Caco-2 (cell line): ENCODE data around the genes ACCSL, ACCS and CD82.

- PRO-cap, result no peak
- RRBS, result no CpG with 5 or more reads among the region's 8 CpGs
These were observed 123.9 kb upstream of the HSD17B12 start for GRCh38 chr11:43556484-43557199.

- PRO-cap, result no peak
- RRBS, result no CpG with 5 or more reads among the region's 4 CpGs
These were observed 35.9 kb upstream of the HSD17B12 start for GRCh38 chr11:43644704-43645049.

- PRO-cap, result no peak
- RRBS, result no CpG with 5 or more reads among the region's 4 CpGs
These were observed 55.6 kb downstream of the HSD17B12 start for GRCh38 chr11:43736058-43736695.

DNA sequence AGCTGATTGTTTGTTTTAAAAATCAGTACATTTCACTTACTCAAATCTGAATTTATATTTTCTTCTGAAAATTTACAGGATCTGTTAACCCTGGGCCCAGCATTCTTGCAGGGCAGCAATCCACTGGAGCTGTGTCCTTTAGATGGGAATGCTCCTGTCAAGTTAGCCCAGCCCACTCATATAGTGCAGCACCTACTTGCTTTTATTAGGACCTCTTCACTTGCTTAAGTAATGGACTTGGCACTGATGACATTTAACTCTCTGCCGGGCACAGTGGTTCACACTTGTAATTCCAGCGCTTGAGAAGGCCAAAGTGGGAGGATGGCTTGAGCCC, 89.6 kb downstream of the HSD17B12 start:
- PRO-cap, result no peak
- RRBS, result no CpG with 5 or more reads among the region's 2 CpGs

GRCh38 chr11:43920205-43920329, 22.4 kb upstream of the C11orf96 start:
- PRO-cap, result no peak
- RRBS, result no CpG with 5 or more reads among the region's 4 CpGs

GRCh38 chr11:43937212-43937733, 5.2 kb upstream of the C11orf96 start:
- PRO-cap, result no peak
- RRBS, result no CpG with 5 or more reads among the region's 6 CpGs

DNA sequence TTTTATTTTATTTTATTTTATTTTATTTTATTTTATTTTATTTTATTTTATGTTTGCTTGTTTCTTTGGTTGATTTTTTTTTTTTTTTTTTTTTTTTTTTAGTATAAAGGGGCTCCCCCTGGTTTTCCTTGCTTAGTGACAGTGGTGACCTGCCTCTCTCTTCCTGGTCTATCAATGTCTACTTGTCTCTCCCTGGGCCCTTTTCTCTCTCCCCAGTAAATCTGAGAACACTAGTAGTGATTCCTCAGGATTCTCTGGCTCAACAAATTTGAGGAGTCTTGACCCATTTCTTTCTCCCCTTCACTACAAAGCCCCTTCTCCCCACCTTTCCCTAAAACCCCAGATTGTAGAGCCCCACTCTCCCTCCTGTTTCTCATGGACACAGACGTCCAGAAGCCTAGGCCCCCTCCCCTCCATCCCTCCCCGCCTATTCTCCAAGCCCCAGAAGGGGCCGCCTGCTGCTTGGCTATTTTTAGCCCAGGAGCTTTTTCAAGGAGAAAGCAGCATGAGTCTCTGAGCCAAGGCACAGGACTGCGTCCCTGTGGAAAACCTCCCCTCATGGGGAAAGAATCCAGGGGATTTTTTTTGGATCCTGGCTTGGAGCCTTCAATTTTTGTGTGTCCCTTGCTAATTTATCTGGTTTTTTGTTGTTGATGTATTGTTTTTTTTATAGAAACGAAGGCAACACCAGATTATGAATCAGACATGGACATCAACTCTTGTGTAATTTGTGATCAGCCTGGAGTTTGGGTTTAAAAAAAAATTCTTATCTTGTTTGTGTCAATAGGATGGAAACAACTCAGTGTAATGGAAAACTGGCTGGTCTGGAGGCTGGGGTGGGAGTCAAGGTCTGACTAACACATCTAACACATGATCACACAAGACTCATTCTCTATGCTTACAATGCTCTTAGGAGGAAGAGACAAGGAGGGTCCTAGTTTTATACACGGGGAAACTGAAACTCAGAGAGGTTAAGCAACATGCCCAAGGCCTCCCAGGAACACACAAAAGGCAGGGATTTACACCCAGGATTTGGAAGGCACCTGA, 17.5 kb upstream of the ACCSL start:
- PRO-cap, result no peak
- RRBS, result no CpG with 5 or more reads among the region's 6 CpGs

DNA sequence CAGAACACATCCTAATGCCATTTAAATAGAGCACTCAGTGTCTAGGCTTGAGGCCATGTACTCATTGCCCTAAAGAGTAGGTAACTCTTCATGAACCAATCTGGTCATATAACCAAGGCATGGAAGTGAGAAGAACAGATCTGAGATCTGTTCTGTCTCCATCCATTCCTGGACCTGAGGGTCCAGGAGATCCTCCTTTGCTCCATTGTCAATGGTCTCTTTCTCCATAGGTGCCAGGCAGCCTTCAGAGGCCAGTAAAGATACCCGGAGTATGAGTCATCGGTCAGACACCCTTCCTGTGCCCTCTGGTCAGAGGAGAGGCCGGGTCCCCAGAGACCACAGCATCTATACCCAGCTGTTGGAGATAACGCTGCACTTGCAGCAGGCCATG, at the start of gene ACCSL:
Gene ACCSL, plus strand, starts transcription at position 216 of the 391 bp plus-strand sequence.
- PRO-cap, result no peak
- RRBS, result 49% methylated on average over 3 of the region's 4 CpGs

DNA sequence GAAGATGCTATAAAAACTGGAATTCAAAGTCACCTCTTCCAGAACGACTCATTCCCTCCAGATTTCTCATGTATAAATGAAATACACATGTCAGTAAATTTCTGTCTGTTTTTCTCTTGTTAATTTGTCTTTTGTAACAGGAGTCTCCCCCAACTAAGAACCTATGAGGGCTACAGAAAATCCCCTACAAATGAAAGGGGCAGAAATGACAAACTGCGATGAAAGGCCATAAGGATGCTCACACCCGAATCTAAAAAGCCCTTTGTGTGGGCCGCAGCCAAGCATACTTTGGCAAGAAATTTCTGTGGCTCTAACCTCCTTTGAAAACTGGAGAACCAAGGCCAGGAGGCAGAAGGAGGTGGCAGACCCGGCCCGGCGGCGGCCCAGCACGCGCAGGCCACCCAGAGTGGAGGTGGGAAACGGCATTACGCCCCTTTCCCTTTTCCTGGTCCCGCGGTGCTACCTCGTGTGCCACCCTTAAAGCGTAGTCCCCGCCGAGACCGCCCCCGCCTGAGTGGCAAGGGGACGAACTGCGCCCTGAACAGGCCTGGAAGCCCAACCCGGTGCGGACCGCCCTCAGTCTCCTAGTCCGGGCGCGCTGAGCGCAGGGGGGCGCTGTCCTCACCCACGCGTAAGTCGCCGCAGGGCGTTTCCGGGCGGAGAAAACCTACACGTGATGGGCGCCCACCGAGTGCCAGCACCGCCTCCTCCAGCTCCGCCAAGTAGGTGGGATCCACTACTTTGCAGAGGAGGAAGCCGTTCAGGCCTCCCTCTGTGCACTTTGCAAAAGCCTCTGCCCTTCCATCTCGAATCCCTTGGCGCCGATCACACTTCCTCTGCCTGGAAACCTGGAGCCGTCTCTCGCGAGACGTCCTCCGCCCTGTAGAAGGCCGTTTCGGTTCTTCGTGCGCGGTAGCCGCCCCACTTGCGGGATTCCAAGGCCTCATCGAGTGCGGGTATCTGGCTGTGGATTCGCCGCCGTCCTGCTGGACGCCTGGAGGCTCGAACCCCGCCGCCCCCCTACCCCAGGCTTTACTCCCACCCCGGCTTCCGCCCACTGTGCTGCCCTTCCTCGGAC, at the start of gene ACCS:
Gene ACCS, plus strand, starts transcription at position 670 of the 1,078 bp plus-strand sequence.
- PRO-cap, result bidirectional peak, plus-strand start at position 725 of the sequence, minus-strand start at position 584 of the sequence; bidirectional peak, plus-strand start at position 885 of the sequence, minus-strand start at position 838 of the sequence
- RRBS, result 2% methylated on average over 11 of the region's 70 CpGs

DNA sequence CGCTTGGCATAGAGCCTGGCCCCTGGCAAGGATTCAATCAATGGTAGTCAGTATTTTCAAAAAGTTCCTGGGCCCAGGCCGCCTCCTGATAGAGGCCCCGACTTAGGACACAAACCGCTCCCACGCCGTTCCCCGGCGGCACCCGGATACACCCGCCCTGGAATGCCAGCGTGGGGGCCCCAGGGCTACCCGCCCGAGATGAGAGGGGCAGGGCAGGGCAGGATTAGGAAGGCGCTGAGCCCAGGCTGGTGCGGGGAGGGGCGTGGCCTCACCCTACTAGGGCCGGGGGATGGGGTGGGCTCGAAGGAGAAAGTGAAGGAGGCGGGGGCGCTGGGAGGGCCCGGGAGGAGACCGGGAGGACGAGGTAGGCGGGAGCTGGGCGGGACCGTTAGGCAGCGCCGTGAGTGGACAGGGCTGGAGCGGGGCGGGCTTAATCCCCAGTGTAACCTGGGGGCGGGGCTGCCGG, 475 bp upstream of the CD82 start:
- PRO-cap, result unidirectional peak, minus-strand start at position 116 of the sequence; unidirectional peak, minus-strand start at position 164 of the sequence; unidirectional peak, minus-strand start at position 200 of the sequence; bidirectional peak, plus-strand start outside the sequence, minus-strand start at position 406 of the sequence
- RRBS, result 8% methylated on average over 12 of the region's 32 CpGs

DNA sequence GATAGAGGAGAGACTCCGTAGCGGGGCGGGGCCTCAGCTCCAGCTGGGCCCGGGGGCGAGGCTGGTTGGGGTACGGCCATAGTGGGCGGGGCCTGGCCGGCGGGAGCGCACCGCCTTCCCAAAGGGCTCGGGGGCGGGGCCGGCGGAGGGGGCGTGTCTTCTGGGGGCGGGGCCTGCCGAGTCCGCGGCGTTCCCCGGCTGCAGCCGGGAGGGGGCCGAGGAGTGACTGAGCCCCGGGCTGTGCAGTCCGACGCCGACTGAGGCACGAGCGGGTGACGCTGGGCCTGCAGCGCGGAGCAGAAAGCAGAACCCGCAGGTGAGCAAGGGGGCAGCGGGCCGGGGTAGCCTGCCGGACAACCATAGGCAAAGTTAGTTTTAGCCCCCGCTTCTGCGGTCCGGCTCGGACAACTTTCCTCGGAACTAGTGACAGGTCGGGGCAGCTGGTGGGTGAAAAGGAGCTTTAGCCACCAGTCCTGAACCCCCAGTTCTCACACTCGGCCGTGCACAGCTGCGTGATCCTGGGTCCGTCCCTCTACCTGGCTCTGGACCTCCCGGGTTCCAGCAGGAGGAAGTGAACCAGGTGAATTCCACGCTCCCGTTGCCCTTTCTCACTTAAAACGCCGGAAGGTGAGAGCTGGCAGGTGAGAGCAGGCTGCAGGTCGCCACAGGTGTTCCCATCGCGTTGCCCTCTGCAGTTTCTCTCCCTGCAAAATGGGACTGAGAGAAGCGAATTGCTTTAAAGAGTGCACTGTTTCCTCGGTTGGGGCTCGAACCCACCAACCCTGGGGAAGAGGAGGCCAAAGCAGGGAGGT, at the start of gene CD82:
Gene CD82, plus strand, starts transcription at position 243 of the 812 bp plus-strand sequence.
- PRO-cap, result bidirectional peak, plus-strand start at position 245 of the sequence, minus-strand start outside the sequence
- RRBS, result 3% methylated on average over 33 of the region's 58 CpGs

- PRO-cap, result no peak
- RRBS, result no CpG with 5 or more reads among the region's 8 CpGs
These were observed 19.4 kb downstream of the CD82 start for GRCh38 chr11:44584709-44585353.

- PRO-cap, result no peak
- RRBS, result no CpG with 5 or more reads among the region's 5 CpGs
These were observed 67.0 kb upstream of the TSPAN18 start for GRCh38 chr11:44659625-44660278.

- PRO-cap, result no peak
- RRBS, result no CpG with 5 or more reads among the region's 4 CpGs
These were observed 35.6 kb upstream of the TSPAN18 start for GRCh38 chr11:44691276-44691507.

GRCh38 chr11:44726308-44726611, 502 bp upstream of the TSPAN18 start:
- PRO-cap, result no peak
- RRBS, result 62% methylated on average over 6 of the region's 8 CpGs

- PRO-cap, result no peak
- RRBS, result no CpG with 5 or more reads among the region's 6 CpGs
These were observed 54.1 kb downstream of the TSPAN18 start for GRCh38 chr11:44780818-44781341.

- PRO-cap, result no peak
- RRBS, result no CpG with 5 or more reads among the region's 4 CpGs
These were observed 16.4 kb downstream of the TP53I11 start for GRCh38 chr11:44934161-44934763.

GRCh38 chr11:44940251-44940848, 10.3 kb downstream of the TP53I11 start:
- PRO-cap, result no peak
- RRBS, result no CpG with 5 or more reads among the region's 11 CpGs

GRCh38 chr11:45157979-45158684, 11.7 kb downstream of the PRDM11 start:
- PRO-cap, result no peak
- RRBS, result no CpG with 5 or more reads among the region's 9 CpGs

- PRO-cap, result no peak
- RRBS, result no CpG with 5 or more reads among the region's 10 CpGs
These were observed 46.9 kb upstream of the SYT13 start for GRCh38 chr11:45333074-45333398.